Left ventricle myocardium (tissue), 1 donor: ENCODE results near the gene PLPP2.

DNA sequence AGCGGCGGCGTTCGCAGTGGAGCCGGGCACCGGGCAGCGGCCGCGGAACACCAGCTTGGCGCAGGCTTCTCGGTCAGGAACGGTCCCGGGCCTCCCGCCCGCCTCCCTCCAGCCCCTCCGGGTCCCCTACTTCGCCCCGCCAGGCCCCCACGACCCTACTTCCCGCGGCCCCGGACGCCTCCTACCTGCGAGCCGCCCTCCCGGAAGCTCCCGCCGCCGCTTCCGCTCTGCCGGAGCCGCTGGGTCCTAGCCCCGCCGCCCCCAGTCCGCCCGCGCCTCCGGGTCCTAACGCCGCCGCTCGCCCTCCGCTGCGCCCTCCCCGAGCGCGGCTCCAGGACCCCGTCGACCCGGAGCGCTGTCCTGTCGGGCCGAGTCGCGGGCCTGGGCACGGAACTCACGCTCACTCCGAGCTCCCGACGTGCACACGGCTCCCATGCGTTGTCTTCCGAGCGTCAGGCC, 36.1 kb upstream of the OR4F17 start:
- PRO-cap: no peak

DNA sequence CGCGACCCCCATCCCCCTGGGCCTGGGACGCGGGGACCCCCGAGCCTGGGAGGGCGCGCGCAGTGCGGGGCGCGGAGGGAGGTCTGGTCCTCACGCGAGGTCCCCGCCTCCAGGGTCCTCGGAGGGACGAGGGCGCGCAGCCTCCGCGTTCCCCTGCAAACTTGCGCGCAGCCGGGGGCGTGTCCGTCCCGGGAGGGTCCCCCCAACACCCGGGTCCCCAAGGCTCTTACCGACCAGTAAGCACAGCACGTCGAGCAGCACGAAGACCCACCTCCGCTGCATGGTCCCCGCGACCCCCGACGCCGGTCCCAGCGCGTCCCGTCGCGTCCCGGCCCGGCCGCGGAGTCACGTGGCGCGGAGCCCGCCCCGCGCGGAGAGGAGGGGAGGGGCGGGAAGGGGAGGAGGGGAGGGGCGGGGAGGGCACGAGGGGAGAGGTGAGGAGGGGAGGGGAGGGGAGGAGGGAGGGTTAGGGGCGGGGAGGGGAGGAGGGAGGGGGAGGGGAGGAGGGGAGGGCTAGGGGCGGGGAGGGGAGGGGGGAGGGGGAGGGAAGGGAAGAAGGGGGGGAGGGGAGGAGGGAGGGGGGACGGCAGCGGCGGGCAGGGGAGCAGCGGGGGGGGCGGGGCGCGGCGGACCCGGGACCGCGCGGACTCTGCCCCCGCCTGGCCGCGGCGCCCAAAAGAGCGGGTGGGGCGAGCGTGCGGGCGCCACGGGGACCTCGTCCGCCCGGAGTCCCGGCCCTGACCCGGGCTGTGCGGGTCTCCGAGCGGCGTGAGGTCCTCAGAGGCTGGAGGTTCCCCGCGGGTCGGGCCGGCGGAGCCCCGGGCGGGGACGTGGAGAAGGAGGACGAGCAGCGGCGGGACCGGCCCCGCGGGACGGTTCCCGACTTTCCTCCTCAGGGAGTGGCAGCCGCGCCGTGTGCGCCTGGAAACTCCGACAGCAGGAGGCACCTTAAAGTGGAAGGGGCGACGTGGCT, at the start of gene PLPP2:
TSS of gene PLPP2 (minus strand) at position 349 of the 973 bp plus-strand sequence.
- PRO-cap: unidirectional peak, minus-strand start at position 347 of the sequence

DNA sequence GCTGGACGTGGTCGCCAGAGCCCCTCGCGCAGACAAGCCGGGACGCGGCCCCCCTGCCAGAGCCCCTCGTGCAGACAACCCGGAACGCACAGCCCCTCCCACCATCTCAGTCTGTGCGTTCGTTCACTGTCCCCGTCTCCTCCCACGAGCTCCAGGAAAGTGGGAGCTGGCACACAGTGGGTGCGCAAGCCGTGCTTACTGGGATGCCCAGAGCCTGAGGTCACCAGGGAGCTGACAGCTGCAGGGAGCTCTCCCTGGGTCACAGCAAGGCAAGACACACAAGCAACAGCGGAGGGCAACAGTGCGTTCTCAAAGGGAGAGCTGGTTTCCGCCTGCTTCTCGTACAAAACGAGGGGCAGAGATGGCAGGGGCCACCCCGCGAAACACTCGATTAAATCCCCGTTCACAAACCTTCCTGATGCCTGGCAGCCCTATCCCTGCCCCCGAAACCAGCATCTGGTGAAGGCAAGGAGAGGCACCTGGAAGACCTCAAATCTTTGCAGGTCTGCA, 3.3 kb upstream of the PLPP2 start:
- PRO-cap: no peak

DNA sequence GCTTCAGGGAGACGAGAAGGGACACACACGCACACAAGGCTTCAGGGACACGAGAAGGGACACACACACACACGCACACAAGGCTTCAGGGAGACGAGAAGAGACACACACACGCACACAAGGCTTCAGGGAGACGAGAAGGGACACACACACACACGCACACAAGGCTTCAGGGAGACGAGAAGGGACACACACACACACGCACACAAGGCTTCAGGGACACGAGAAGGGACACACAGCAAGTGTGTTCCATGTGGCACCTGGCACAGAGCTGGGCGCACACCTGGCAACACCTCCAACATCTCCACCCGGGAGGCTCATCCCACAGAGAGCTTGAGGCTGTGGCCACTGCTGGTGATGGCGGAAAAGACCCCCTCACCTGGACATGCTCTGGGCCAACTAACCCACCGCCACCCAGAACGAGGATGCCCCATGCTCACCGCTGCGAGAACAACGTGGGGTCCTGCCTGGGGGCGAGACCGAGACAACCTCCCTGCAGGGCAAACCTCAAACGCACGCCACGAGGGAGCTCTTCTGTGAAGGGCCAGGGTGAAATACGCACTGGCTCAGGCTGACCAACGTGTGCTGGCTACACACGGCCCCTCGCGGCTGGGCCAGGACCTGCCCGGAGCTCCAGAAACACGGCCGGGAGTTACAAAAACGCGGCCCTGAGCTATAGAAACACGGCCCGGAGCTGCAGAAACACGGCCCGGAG, 18.8 kb upstream of the PLPP2 start:
- PRO-cap: no peak

DNA sequence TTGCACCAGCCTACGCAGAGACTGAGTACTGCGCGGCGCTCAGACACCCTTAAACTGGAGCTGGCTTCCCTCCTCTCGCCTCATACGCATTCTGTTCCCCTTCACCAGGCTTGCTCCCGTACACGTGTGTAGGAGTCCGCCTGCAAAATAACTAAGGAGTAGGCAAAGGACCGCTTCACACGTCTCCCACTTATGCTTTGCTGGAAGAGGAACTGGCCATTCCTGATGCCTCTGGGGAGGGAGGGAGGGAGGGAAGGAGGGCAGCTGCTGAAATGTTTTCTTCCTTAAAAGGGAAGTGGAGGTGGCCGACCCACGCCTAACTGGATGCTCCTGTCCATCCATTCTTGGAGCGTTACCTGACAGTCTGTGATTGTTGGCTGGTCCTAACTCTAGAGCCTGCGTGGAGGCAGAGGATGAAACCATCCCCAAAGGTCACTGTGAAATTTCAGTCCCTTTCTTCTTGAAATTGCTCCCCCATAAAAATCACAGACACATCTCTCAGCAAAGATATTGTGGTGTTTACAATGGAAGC, 7.5 kb downstream of the THEG start:
- PRO-cap: no peak

DNA sequence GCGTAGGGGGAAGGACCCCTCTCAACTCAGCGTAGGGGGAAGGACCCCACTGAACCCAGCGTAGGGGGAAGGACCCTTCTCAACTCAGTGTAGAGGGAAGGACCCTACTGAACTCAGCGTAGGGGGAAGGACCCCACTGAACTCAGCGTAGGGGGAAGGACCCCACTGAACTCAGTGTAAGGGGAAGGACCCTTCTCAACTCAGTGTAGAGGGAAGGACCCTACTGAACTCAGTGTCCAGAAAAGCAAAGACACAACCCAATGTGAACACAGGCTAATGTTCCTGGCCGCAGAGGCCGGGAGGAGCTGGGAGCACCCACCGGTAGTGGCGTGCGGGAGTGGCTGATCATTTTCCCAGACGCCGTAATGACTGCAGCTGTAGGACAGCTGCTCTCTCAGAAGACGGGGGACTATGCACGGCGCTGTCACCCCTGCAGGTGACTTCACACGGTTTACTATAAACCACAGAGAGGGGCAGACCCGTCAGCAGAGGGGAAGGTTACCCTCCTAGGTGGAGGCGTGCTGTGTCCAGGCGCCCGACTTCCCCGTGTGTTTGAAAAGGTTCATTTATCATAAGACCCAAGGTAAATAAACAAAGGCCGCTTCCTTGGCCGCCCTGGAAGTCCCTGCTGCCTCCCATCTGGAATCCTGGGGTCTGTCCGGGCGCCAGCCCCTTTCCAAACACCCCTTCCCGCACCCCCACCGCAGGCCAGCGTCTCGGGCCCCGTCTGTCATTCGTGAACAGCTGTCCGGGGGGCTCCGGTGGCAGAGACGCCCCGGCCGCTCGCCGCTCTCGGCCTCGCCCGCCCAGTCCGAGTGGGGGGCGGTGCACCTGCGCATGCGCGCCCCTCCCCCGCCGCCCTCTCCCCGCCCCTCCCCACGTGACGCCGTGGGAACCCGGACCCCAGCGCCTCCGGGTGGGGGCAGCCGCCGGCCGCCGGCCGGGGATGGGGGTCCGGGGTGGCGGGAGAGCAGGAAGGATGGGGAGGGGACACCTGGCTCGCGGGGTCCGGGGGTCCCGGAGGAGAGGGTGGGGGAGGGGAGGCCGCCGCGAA, 1.1 kb downstream of the SHC2 start:
- PRO-cap: unidirectional peak, plus-strand start at position 397 of the sequence; bidirectional peak, plus-strand start at position 940 of the sequence, minus-strand start at position 813 of the sequence

GRCh38 chr19:506440-507343, 605 bp upstream of the TPGS1 start:
- PRO-cap: unidirectional peak, minus-strand start at chr19:506835; unidirectional peak, minus-strand start at chr19:507145

- PRO-cap: no peak
Observed at GRCh38 chr19:538480-538978, 5.3 kb upstream of the GZMM start.

- PRO-cap: no peak
Observed at GRCh38 chr19:567221-567651, 5.2 kb upstream of the BSG start.

DNA sequence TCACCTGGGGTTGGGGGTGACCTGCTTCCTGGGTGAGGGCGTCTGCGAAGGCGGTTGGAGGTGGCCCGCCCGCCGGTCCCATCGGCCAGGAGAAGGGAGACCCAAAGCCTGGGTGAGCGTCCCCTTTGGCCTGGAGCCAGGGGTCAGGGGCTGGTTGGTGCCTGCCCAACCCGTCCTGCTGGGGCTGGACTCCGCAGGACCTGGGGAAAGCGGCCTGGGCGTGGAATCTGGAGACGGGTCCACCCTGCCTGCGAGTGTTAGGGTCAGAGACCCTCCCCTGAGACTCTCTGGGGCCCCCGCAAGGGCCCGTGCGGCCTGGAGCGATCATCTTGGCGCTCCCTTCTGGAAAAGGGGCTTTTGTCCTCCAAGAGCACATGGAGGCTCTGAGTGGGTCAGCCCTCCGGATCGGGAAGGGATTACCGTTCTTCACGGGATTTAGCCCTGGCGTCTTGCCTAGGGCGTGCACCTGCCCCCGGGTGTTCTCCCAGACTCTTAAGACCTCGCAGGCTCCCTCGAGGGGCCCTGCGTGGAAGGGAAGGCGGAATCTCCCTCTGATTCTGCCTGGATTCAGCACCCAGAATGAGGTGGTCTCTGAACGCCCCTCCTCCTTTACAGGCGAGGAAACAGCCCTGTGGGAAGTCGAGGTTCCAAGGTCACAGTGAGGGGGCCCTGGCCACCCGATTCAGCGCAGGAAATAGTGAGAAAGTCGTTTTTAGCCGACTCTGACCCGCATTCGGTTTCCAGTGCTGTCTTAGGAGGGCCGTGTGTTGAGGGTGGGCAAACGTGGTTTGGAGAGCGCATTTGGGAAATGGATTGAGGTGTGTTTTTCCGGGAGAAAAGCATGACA, 878 bp downstream of the BSG start:
- PRO-cap: no peak

DNA sequence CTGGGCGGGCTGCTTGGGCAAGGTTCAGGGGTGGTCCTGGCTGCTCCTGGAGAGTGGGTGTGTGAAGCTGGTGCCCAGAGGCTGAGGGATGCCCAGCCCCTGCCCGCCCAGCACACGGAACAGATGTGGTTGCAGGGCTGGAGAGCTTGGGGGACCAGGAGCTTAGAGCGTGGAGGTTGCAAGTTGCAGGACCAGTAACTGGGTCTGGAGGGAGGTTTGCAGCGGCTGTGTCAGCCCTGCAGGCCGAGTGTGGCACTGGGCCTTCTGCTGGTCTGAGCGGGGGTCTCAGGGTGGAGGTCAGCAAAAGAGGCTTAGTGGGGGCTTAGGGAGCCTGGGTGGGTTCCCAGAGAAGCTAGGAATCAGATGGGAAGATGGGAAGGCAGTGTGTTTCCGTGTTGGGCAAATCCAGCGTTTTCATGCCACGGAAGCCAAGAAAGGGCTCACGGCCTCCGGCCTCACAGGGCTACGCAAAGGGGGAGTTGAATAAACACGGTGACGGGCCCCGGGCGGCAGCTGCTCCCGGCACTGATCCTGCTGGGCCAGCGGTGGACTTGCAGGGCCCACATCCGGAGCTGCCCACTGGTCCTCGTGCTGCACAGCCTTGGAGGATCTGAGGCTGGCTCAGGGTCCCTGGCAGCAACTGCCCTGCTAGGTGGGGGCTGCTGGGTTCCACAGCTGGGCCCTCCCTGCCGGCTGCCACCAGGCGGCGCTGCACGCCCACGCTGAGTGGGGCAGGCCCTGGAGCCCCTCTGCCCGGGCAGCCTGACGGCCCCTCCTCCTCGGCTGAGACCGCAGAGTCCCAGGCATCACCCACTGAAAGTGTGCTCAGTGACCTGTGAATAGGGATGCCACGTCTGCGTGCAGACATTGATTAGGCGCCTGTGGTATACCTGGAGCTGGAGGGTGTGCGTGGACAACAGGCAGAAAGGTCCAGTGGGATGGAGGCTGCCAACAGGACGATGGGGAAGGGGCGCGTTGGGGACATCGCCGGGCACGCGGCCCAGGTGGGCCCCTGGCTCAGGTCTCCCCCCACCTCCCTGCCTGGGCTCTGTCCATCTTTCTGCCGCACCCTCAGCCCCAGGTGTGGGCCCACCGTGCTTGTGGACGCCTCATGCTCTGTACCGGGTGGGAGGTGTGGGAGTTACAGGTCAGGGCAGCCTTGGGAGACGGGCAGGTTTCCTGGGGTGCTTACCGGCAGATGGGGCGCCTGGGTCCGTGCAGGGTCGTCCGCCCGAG, 5.4 kb upstream of the HCN2 start:
- PRO-cap: no peak

GRCh38 chr19:632310-633250, 757 bp downstream of the POLRMT start:
- PRO-cap: no peak

DNA sequence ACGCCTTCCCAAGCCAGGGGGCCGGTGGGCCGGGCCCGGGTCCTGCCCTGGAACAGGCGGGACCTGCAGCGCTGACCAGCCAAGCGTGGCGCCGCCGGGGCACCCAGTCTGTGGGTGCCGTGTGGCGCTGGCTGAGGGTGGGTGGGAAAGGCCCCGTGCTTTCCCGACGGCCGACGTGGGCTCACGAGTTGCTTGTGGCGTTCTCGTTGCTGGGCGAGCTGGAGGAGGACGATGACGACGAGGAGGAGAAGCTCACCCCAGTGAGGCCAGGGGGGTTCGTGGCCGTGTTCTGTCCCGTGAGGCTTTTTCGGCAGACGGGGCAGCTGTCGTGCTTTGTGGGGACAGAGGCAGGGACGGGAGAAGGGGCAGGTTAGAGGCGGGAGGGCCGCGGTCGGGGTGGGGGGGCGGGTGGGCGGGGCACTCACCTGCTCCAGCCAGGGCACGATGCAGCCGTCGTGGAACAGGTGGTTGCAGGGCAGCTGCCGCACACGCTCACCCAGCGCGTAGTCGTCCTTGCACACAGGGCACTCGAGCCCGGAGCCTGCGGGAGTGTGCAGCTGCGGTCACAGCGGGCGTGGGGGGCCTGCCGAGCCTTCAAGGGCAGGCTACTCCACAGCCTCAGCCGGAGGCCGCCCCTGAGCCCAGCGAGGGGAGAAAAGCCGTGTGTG, 8.4 kb downstream of the FGF22 start:
- PRO-cap: no peak

DNA sequence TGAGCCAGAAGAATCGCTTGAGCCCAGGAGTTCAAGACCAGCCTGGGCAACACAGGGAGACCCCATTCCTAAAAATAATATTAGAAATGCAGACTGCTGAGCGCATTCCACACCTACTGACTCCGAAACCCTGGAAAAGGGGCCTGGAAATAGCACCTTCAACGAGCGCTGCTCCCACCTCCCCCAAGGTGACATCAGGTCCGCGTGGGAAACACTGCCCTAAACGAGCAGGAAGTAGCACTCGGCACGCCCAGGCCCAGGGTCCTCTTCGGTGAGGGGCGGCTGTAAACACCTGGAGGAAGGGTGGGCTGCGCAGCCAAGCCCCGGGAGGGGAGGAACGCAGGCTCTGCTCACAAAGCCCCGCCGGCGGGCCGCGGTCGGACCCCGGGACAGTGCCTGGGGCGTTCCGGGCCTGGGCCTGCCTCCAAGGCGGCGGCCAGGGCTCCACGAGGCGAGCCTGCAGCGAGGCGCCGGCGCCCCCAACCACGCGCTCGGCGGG, 881 bp downstream of the RNF126 start:
- PRO-cap: bidirectional peak, plus-strand start at position 355 of the sequence, minus-strand start at position 181 of the sequence

DNA sequence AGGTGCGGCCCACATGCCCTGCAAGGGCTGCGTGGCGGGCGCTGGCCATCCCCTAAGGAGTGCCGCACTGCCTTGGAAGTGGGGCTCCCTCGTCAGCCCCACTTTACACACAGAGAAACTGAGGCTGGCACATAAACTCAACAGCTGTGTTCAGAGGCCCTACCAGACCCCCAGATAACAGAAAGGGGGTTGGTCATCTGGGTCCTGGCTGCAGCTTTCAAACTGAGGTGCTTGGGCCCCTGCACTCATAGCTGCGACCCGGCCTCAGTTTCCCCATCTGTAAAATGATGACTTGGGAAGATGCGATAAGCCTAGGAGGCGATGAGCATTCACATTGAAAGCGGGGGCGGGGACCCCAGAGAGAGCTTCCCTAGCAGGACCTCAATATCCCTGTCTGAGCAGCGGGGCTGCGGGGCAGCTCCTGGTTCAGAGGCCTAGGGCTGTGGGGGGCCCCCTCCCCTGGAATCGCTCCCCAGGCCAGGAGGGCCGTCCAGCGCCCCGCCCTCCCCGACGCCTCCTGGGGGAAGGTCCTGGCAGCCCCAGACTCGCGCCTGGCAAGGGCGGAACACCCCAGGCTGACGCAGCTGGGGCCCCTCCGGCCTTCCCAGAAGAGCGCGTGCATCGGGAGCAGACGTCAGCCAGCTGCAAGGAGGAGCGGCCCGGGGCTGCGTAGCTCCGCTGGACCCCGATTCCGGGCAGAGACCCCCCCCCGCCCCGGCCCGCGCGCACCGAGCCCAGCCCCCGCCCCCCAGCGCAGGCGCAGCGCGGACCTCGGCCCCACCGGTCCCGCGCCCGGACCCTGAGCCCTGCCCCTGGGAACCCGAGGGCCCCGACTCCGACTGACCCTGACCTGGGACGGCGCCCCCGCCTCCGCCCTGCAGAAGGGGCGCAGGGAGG, 3.4 kb downstream of the FSTL3 start:
- PRO-cap: unidirectional peak, plus-strand start at position 542 of the sequence; unidirectional peak, plus-strand start at position 630 of the sequence

DNA sequence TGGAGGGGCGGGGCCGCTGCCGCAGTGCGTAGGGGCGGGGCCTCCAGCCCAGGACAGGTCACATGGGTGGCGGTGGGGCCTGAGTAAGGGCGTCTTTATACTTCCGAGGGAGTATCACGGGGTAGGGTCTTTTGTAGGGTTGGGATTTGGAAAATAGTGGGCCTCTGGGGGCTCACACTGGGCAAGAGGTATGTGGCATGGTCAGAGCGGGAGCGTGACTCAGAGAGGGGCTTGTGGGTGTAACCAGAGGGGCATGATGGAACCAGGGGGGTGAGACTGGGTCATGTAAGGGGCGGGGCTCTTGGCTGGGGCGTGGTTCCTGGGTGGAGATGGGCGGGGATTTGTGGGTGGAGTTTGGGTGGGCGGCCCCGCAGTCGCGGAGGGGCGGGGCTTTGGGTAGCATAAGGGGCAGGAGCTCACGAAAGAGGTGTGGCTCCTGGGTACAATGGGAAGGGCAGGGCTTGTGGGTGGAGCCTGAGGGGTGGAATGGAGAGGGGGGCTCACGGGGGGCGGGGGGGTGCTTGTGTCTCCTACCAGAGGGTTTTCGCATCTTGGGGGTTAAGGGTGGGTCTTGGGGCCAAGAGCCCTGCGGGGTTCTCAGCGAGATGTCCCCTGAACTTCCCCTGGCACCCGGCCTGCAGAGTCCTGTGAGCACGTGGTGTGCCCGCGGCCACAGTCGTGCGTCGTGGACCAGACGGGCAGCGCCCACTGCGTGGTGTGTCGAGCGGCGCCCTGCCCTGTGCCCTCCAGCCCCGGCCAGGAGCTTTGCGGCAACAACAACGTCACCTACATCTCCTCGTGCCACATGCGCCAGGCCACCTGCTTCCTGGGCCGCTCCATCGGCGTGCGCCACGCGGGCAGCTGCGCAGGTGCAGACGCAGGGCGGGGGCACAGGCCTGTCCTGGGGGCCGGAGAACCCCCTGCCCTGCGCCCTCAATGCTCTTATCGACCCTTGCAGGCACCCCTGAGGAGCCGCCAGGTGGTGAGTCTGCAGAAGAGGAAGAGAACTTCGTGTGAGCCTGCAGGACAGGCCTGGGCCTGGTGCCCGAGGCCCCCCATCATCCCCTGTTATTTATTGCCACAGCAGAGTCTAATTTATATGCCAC, 4.9 kb downstream of the FSTL3 start:
- PRO-cap: bidirectional peak, plus-strand start at position 61 of the sequence, minus-strand start outside the sequence

DNA sequence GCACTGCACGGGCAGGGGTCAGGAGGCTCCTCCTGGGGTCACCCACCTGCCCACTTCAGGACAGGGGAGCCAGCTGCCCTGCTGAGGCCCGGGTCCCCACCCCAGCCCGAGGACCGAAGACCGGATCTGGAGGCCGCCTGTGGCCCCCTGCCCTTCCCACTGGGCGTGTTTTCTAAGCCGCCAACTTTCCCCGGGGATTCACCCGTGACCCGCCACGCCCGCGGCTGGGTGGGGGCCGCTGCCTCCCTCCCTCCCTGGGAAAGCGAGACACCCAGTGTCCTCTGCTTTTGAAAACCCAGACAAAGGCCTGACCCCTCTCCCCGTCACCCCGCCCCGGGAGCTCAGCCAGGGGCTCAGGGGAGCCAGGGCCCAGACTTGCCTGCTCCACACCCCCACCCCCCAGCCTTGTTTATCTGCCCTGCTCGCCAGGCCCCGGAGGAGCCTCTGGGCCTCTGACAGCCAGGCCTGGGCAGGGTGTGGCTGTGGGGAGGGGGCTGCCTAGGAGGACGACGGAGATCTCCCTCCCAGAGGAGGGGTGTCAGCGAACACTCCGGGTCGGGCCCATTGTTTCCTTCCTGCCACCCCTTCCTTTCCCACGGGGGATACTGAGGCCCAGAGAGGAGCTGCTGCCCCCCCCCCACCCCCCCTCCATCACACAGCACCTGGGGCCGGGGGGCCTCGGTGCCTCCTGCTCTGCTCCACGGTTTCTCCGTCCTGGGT, 1.4 kb downstream of the PALM start:
- PRO-cap: bidirectional peak, plus-strand start at position 338 of the sequence, minus-strand start at position 128 of the sequence

DNA sequence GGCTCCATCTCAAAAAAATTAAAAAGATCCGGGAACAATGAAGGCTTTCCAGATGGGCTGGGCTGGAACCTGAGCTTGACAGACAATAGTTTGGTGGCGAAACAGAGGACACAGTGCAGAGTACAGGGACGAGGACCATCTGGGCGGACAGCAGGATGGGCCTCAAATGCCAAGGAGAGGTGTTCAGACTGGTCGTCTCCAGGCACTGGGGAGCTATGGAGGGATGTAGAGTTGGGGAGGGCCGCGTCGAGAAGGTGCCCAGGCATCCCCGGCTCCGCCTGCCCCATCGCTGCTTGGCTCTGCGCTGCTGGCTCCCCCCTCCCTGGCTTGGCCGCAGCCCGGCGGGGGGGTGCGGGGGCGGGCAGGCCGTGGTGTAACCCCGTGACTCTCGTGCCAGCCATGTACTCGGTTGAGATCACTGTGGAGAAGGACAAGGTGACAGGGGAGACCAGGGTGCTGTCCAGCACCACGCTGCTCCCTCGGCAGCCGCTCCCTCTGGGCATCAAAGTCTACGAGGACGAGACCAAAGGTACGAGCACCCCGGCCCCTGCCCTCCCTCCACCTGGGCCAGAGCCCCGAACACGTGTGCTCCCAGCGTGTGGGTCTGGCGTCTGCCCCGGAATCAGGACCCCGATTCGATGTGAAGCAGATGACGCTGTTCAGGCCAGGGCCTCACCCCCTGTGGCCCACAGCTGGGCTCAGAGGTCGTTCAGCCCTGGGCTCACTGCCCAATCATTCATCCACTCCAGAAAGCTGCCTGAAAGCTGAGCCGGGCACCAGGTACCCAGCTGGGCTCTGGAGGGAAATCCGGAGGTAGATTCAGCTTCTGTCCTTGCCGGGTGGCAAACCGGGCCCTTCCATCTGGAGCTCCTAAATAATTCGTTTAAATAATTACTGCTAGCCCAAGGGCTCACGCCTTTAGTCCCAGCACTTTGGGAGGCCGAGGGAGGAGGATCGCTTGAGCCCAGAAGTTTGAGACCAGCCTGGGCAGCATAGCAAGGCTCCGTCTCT, 10.7 kb upstream of the MISP start:
- PRO-cap: no peak

DNA sequence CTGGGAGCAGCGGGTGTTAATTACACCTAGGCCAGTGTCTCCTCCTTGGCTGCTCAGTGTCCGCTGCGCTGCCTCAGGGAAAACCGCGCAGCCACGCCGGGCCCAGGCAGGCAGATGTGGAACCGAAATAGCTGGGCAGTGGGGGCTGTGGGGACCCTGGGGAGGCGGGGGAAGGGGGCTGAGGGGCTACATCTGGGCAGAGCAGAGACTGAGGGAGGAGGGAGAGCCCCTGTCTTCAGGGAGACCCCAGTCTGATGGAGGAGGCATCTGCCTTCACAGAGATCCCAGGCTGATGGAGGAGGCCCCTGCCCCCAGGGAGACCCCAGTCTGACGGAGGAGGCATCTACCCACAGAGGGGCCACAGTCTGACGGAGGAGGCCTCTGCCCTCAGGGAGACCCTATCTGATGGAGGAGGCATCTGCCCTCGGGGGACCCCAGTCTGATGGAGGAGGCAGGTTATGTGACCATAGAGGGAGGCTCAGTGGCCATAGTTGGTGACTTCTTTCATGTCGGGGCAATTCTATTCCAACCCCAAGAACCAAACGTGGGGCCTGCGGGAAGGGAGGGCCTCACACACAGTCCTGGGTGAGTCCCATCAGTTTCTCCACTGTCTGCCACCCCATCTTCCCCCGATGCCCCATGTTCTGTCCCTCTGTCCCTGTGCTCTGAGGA, 14.2 kb downstream of the MISP start:
- PRO-cap: no peak

DNA sequence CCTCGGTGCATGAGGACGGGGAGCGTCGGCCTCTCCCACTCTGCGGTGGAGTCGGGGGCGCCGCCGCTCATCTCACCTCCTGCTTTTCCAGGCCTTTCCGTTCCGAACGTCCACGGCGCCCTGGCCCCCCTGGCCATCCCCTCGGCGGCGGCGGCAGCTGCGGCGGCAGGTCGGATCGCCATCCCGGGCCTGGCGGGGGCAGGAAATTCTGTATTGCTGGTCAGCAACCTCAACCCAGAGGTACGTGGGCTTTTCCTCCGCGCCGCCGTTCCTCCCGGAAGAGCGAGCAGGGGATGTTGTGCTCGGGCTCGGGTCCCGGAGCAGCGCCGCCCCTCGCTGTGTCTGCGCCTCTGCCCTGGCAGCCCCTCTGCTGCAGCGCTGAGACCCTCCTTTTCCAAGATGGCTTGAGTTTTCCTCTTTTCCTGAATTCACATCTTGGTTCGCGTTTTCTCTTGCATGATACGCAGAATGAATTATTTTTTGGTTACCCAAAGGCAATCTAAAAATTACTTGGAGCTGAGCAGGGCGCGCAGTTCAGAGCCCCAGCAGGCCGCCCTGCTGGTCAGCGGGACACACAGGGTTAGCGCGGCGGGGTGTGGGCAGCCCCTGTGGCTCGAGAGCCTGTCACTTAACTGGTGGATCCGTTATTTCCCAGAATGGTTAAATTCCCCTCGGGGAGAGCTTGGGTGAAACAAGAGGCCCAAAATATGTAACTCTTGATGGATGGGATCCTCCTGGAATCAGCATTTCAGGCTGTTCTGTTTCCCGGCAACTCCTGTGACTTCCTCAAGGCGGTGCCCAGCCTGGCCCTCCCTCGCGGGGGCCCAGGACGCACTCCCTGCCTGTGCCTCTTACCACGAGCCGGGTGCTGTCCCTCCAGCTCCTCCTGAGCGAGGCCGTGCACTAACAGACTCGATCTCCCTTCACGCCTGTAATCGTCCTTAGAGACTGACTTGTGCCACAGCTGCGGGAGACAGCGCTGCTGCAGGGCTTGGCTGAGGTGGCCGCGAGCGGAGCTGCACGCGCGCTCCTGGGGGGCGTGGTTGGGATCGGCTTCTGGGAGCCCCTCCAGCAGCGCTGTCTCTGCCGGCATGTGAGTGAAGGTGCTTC, 9.4 kb downstream of the PTBP1 start:
- PRO-cap: no peak